Metastatic Liver Carcinoma in the Lung (tissue), 2 donors: ENCODE results near the genes SLC17A7 and ATF5.

- PRO-cap, 2 experiments = no peak in any of the 2 experiments
Observed at GRCh38 chr19:49422234-49422881, 883 bp downstream of the PTH2 start.

DNA sequence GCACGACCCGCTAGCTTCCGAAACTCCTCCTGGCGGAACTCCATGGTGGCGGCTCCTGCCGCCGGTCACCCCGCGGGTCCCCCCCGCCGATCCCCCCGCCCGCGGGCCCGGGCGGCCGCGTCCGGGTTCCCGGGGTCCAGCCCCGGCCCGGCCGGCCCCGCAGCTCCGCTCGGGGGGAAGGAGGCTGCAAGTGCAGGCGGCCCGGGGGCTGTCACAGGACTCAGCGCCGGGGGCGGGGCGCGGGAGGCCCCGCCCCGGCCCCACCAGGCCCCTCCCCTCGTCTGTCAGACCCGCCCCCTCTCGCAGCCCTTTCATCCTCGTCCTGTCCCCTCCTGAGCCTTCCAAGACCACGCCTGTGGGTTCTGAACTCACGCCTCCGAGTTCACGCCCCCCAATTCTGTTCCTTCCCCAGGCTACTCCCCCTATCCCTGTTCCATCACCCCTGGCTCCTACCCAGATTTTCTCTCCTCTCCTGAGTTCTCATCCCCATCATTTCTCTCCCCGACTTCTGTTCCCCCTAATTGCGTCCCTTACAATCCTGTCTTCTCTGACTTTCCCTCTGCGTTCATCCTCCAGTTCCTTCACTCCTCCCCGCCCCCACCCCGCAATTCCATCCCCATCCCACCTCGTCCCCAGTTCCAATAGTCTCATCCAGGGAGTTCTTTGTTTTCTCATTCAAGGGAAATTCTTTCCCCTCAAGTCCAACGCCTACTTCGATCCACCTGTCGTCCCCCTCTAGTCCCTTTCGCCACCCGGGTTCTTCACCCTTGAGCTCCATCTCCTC lies at the start of gene SLC17A7:
Gene SLC17A7 (minus strand): TSS at position 192 of the 784 bp plus-strand sequence.
- PRO-cap, 2 experiments = no peak in any of the 2 experiments

DNA sequence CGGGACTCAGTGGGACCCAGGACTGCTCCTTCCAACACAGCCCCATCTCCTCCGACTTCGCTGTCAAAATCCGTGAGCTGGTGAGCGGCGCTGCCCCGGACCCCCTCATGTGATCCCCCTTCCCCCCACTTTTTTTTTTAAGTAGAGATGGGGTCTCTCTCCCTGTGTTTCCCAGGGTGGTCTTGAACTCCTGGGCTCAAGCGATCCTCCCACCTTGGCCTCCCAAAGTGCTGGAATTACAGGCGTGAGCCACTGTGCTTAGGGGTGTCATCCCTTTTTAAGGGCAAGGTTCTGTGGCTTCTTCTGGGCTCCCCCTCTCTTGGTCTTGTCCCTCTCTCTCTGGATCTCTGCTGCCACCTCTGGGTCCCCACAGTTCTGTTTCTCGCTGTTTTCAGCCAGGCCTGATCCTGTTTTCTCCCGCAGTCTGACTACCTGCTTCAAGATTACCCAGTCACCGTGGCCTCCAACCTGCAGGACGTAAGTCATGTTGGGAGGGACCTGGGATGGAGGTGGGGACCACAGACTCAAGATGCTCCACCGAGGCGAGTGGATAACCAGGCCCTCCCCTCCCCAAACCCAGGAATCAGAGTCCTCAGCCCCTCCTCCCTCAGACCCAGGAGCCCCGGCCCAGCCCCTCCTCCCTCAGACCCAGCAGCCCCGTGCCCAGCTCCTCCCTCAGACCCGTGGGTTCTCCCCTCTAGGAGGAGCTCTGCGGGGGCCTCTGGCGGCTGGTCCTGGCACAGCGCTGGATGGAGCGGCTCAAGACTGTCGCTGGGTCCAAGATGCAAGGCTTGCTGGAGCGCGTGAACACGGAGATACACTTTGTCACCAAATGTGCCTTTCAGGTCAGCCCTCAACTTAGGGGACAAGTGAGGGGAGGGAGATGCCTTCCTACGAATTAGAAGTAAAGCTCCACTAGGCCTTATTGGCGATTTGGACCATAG lies 2.0 kb downstream of the FLT3LG start:
- PRO-cap, 2 experiments = no peak in any of the 2 experiments

DNA sequence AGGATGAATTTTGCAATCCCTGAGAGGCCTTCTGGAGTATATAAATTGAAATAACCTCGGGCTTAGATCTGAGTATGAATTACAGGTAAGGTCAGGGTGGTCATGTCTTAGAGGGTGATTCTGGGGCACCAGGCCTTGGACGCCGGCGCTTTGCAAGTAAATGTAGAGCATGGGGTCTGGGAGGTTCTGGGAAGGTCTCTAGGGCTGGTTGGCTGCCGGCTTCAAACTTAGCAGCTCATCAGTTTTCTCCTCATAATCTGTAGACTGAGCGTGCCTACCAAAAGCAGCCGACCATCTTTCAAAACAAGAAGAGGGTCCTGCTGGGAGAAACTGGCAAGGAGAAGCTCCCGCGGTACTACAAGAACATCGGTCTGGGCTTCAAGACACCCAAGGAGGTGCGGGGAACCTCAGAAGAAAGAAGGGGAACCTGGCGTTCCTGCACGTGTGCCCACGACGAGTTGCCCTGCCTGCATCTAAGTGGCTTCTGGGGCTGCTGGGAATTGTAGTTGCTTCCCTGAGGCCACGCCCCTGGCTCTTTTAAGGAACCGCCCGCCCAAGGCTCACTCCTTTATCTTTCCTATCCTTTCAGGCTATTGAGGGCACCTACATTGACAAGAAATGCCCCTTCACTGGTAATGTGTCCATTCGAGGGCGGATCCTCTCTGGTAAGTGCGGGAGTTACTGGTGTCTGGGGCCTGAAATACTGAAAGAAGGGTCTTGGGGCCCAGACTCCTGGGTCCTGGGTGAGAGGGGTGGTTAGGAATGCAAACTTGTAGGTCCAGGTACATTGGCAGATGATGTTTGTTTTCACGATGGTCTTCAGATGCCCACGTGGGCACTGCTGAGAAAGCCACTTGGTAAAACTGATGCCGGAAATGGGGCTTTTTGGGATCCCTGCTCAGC lies 948 bp downstream of the RPS11 start:
- PRO-cap, 2 experiments = peak in 1 of 2 experiments; most common minus-strand start position 450 of the sequence (in 1)

DNA sequence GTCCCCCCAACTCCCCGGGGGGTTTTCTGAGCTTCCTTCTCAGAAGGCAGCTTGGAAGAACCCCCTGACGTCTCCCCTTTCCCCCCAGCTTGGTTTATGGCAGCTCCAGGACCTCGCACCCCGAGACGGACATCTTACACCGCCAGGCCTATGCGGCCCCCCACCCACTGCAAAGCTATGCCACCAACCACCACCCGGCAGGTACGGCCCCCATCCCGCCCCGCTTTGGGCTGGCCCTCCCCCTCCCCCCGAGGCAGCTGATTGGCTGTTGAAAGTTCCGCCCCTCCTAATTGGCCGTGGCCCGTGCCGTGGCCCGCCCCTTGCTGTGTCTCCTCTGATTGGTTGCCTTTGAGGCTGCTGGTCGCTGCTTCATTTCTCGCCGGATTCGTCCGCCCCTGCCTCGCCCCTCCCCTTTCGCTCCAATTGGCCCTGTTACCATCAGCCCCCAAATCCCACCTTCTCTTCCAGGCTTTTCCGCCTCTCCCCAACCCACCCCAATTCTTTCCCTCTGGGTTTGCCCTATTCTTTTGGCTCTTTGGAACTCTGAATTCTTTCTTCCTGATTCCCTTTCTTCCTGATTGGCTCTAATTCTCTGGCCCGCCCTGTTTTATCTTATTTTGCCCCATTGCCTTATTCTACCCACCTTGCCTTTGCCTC lies 2.4 kb downstream of the PRR12 start:
- PRO-cap, 2 experiments = no peak in any of the 2 experiments

DNA sequence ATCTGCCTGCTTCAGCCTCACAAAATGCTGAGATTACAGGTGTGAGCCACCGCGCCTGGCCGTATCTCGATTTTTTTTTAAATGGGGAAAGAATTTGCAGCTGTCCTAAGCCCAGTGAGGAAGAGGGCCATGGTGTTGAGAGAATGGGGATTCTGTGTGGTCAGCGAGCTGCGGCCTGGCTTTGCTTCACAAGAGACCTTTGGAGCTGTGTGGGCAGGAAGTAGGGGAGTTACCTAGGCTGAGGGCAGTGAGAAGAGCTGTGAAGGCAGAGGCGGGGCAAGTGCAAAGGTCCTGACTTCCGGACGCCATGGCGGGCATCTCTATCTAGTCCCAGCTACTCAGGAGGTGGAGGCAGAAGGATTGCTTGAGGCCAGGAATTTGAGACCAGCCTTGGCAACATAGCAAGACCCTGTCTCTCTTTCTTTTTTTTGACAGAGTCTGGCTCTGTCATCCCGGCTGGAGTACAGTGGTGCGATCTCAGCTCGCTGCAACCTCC lies 4.9 kb downstream of the AP2A1 start:
- PRO-cap, 2 experiments = no peak in any of the 2 experiments

DNA sequence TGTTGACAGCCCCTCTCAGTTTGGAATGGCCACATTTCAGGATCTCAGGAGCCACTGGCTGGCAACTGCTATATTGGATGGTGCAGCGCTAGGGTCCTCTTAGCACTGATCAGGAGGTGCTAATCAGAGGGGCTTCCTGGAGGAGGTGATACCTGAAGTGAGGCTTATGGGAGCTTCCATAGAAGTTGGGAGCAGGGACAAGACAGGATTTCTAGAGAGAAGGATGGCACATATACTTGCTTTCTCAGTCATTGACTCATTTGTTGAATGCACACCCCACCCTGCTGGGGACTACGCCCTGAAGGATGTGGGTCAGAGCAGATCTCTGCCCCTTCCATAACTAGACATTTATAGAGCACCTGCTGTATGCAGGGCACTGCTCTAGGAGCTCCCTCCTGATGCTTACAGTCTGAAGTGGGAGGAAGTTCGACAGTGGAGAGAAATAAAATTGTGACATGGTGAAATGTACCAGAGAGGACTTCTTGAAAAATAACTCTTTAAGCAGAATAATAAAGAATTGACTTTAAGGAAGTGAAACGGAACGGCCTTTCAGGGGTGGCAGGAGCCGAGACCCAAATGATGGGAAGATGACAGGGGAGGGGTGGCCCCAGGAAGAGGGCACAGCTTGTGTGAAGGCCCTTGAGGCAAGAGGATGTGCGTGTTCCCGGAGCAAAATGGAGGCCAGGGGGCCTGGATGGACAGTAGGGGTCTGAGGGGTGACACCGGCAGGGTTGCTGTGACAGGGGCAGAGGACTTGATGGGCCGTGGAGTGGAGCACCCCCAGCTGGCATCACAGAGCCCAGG lies 13.2 kb downstream of the AP2A1 start:
- PRO-cap, 2 experiments = no peak in any of the 2 experiments

GRCh38 chr19:49808550-49809689 lies 4.2 kb downstream of the FUZ start:
- PRO-cap, 2 experiments = peak in 2 of 2 experiments; most common plus-strand start chr19:49809000 (in 2); most common minus-strand start chr19:49808825 (in 1)

- PRO-cap, 2 experiments = no peak in any of the 2 experiments
Observed at GRCh38 chr19:49894886-49895742, 1.6 kb downstream of the IL4I1 start.

DNA sequence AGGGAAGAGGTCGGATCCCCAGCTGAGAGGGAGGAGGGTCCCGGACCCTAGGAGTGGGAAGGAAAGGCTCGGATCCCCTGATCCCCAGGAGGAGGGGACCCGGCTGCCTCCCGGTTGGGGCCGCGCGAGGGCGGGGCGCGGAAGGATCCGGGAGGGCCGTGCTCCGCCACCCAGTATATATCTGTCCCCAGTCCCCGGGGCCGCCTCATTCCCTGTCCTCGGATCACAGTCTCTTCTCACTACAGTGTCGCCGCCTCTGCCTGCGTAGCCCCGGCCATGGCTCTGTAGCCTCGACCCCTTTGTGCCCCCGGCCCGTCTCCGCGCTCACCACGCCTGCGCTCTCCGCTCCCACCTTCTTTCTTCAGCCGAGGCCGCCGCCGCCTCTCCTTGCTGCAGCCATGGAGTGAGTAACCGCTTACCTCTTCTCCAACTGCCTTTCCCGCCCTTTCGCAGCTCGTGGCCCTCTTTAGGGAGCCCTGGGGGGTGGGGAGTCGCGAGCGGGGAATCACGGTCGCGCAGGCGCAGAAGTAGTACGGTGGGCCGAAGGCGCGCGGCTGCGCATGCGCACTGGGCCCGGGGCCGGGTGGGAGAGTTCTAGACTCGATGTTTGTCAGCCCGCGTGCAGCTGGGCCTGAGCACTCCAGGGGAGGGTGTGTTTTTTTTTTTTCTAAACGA lies at the start of gene ATF5:
Gene ATF5 (plus strand): TSS at position 208 of the 675 bp plus-strand sequence.
- PRO-cap, 2 experiments = peak in 2 of 2 experiments; most common plus-strand start position 208 of the sequence (in 2); most common minus-strand start position 88 of the sequence (in 1)

DNA sequence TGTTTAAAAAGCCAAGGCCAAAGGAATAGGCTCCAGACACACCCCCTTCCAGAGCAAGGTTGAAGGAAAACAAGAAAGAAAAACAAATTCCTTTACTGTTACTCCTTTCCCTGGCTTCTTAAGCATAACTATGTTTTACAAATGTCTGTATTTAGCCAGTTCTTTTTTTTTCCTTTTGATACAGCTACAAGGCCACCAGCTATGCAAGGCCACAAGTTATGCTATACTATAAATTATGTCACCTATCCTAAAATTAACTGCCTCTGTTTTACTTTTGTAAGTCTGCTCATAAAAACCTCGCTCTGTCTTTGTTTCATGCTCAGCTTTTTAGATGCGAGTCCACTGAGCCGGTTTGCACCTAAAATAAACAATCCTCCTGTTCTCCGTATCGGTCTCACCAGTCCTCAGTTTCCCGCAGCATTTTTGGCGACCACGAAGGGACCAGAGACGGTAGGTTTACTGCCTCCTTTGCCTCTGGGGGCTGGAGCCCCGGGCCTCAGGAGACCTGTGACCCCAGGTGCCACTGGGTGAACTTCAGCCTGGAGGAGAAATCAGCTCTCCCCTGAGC lies 8.3 kb downstream of the SIGLEC11 start:
- PRO-cap, 2 experiments = no peak in any of the 2 experiments

DNA sequence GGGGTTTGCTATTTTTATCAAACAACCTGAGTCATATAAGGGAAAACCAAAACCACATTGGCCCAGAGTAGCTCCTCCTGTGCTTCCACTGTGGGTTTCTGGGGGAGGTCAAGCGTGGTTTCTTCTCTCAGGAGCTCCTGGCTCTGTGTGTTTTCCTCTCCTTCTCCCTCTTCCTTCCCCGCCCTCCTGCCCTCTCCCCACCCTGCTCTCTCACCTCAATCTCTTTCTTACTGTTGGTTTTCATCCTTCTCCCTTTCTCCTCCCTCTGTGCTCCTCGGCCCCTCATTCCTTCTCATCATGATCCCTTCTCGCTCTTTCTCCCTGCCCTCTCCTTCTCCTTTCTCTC lies 21.1 kb downstream of the VRK3 start:
- PRO-cap, 2 experiments = no peak in any of the 2 experiments

DNA sequence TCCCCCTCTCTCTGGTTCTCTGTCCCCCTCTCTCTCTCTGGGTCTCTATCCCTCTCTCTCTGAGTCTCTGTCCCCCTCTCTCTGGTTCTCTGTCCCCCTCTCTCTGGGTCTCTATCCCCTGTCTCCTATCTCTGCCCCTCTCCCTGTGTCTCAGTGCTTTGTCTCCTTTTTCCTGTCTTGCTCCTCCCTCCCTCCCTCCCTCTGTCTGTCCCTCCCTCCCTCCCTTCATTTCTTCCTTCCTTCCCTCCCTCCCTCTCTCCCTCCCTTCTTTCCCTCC lies 6.7 kb upstream of the IZUMO2 start:
- PRO-cap, 2 experiments = no peak in any of the 2 experiments

DNA sequence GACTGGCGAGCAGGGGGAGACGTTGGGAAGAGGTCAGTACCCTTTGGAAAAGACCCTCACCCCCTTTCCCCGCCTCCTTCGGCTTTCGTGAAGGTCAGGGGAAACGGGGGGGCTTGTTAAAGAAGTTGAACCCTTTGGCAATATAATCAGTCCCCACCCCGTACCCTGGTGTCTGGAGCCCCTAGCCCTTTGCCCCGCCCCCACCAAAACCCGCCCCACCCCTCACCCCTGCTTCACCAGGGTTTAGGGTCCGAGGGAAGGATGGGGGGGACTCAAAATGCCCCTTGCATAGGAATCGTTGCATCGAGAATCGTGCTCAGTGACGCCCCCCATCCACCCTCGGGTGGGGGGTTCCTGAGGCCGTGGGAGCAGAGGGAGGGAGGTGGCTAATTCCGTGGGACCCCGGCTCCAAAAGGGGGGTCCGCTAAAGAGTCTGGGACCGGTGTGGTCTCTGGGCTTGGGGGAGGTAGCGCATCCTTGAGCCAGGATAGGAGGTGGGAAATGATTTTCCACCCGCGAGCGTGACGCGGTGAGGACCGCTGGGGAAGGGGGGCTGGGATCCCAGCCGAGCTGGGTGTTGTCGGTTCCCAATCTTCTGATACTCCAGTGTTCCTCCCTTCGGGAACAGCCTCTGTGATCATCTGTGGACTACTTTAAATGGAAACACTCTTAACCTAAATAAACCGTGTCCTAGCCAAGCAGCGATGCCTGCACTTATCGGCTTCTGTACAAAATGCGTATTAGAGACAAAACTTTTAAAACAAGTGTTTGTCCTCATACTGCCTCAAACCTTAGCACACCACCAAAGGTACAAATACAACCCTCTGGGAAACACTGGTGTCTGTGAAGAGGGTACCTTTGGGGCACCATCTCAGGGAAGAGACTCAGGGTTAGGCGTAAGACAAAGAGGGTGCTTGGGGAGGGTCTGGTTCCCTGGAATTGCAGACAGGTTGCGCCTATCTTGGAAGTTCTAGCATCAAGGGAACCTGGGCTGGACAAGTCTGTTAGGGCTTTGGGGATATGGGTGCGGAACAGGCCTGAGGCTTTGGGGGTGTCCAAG lies 16.2 kb downstream of the KCNC3 start:
- PRO-cap, 2 experiments = no peak in any of the 2 experiments

- PRO-cap, 2 experiments = no peak in any of the 2 experiments
Observed at GRCh38 chr19:50315750-50316432, 13.3 kb downstream of the KCNC3 start.

- PRO-cap, 2 experiments = no peak in any of the 2 experiments
Observed at GRCh38 chr19:50341273-50341619, 12.1 kb upstream of the KCNC3 start.

DNA sequence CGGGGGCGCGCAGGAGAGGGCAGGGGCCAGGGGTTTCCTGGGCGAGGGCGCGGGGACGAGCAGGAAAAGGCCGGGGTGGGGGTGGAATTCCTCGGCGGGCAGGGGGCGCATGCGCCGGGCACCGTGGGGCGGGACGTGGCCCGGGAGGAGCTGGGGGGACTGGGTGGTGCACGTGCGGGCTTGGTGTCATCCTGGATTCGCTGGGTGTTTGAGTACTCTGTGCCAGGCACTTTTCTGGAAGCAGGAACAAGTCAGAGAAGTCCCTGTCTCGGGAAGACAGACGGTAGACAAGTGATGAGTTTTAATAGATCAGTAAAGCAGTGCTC lies 316 bp downstream of the POLD1 start:
- PRO-cap, 2 experiments = no peak in any of the 2 experiments

DNA sequence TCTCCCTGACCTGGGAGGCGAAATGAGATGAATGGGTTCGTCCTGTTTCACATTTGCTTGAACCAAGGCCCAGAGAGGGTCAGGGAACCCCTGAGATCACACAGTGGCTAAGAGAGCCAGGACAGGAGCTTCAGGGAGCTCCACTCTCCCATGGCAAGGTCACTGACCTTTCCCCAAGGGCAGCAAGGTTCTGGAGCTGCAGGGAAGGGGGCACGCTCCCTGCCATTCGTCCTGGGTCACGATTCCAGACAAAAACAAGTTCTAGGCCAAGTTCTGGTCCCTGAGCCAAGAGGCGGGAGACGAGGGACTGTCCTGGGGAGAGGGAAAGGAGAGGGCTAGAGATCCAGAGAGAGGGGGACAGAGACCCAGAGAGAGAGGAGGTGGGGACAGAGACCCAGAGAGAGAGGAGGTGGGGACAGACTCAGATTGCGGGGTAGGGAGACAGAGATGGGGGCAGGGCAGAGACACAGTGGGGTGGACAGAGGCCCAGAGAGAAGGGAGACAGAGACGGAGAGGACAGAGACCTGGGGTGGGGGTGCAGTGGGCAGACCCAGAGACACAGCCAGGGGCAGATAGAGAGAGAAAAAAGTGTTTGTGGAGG lies 508 bp downstream of the ASPDH start:
- PRO-cap, 2 experiments = peak in 1 of 2 experiments; most common plus-strand start position 185 of the sequence (in 1)

DNA sequence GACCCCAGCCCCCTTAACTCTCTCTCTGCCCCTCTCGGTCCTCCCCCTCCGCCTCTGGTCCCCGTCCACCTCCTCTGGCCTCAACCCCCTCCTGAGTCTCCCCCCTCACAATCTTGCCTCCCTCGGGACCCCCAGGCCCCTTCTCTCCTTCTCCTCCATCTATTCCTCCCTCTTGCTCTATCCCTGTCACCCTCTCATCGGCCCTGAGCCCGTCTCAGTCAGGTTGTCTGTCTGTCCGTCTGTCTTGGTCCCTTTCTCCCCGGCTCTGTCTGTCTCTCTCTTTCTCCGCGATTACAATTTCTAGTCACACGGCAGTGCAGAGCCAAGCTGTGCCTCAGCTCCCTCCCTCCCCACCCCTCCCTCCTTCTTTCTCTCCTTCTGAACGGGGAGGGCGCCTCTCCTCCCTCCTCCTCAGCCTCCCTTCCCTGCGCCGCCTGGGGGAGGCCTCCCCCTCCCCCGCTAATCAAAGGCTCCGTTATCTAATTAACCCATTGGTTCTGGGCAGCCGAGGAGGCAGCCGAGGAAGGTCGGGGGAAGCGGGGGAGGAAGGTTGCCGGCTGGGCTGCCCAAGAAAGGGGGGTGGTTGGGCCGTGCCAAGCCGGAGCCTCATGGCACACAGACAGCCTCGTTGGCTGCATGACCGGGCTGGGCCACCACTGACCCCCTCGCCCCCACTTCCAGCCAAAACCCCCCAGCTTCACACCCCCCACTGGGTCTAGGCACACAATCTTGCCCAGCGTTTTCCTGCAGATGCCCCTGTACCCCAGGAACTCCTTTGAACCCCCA lies 16.5 kb downstream of the LRRC4B start:
- PRO-cap, 2 experiments = peak in 2 of 2 experiments; most common minus-strand start position 267 of the sequence (in 2)

DNA sequence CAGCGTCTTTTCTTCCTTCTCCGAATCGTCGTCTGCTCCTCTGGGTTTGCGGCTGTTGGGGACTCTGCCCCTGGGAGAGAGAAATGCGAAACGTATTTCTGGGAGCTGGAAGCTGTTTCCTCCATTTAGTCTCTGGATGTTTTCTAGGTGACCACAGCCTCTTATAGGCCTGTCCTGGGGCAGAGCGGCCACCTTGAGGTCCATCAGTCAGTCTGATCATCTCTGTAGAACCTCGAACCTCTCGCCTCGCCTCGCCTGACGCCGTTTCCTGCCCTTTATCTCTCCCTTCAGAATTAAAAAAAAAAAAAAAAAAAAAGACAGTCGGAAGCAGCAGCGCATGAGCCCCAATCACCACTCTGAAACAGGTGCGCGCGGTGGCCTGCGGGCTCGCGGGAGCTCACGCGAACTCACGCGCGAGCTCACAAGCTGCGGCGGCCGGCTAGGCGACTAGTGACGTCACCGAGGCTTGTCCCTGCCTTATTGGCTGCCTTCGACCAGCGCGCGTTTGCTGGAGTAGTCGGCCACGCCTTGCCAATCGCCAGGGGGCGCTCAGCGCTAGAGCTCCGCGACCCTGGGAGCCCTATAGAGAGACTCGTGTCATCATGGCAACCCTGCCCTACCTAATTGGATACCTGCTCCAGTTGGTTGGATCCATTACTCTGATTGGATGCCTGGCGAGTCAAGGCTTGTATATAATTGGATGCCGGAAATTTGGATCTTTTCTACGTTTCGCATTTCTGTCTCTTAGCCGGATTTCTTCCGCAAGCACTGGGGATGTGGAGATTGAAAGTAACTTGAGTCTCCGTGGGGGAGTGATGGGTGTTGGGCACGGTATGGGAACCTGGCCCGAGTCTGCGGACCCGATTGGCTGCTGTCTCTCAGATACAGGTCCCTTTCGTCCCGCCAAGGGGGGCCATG lies 31.7 kb downstream of the SYT3 start:
- PRO-cap, 2 experiments = no peak in any of the 2 experiments